Tibial artery (tissue), 1 donor: ENCODE data around the genes PSMA7 and RBBP8NL.

- PRO-cap, result no peak
Observed at GRCh38 chr20:60057265-60057833, 99.1 kb downstream of the CDH26 start.

GRCh38 chr20:60201953-60202455 lies 243.8 kb downstream of the CDH26 start:
- PRO-cap, result no peak

GRCh38 chr20:61648576-61648904 lies 396.5 kb downstream of the CDH4 start:
- PRO-cap, result no peak

GRCh38 chr20:61659660-61660118 lies 406.0 kb downstream of the TAF4 start:
- PRO-cap, result no peak

DNA sequence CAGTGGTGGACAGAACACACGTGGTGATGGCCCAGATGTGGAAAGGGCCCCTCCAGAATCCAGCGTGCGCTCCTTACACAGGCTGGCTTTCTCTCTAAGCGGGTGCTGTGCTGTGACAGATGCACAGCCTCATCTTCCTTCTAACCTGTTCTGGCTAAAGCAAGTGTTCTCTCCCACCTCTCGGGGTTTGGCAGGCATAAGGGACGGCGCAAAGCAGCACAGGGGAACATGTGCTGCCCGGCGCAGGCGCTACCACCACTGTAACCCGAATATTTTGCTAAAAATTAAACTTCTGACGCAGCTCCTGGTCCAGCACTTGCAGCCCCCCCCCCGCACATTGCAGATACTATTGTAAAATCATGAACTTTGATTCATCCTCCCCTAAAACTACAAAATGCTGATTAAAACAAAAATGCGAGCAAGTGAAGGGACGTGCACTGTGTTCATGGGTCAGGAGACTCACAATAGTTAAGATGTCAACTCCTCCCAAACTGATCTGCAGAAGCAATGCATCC lies 43.1 kb downstream of the TAF4 start:
- PRO-cap, result no peak

- PRO-cap, result no peak
Observed at GRCh38 chr20:62023955-62024330, 41.7 kb downstream of the TAF4 start.

DNA sequence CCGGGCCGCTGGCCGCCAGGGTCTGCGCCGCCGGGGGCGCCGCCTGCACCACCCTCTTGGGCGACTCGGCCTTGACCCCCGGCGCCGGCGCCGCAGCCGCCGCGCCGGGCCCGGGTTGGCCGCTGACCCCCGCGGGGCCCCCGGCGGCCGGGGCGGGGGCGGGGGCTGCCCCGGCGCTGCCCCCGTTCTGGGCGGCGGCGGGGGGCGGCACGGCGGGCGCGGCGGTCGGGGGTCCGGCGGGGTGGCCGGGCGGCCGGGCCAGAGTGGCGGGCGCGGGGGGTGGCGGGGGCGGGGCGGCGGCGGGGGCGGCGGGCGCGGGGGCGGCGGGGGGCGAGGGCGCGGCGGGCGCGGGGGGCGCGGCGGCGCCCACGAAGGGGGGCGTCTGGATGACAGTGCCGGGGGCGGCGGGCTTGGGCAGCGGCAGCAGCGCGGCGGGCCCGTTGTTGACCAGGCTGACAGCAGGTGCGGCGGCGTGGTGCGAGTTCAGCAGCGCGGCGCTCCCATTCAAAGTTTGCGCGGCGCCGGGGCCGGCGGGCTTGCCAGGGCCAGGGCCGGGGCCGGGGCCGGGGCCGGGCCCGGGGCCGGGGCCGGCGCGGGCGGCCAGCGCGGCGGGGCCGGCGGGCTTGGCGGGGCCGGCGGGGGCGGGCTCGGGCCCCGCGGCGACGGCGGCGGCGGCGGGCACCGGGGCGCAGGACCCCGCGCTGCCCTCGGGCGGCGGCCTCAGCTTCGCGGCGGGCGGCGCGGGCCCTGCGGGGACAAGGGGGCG lies 786 bp downstream of the TAF4 start:
- PRO-cap, result no peak

- PRO-cap, result unidirectional peak, minus-strand start at chr20:62123021
Observed at GRCh38 chr20:62122801-62123421, 636 bp downstream of the LSM14B start.

DNA sequence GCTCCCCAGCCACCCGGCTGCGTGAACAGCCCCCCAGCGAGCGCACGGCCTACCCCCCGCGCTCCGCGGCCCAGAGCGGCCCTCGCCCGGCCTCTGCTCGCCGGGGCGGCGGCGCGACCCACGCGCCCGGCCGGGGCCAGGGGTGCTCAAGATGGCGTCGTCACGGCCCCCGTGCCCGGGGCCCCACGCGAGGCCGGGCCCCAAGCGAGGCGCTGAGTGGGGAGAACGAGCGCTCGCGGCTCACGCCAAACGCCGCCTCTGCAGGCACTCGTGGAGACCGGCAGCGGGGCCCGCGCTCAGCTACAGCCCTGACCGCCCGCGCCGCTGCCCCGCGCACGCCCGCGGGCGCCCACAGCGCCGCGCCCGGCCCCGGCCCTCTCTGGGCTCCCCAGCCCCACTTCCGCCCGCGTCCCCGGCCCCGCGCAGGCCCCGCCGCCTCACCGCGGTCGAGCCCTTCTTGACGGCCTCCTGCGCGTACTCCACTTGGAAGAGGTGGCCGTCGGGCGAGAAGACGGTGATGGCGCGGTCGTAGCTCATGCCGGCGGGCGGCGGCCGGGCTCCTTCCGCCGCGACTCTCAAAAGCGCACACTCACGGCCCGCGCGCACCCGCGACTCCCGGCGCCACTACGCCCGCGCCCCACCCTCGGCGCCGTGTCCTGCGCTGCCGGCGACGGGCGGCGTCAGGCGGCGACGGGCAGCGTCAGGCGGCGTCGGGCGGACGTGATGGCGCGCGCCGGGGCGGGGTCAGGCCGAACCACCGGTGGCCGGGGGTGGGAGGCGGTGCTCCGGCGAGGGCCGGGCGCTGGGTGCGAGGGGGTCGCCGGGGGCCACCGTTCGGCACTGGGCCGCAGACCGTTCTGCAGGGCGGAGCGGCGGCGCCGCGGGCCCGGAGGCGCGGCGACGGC lies at the start of gene PSMA7:
TSS of gene PSMA7 (minus strand) at position 628 of the 905 bp plus-strand sequence.
- PRO-cap, result unidirectional peak, minus-strand start at position 381 of the sequence; bidirectional peak, plus-strand start outside the sequence, minus-strand start at position 577 of the sequence

DNA sequence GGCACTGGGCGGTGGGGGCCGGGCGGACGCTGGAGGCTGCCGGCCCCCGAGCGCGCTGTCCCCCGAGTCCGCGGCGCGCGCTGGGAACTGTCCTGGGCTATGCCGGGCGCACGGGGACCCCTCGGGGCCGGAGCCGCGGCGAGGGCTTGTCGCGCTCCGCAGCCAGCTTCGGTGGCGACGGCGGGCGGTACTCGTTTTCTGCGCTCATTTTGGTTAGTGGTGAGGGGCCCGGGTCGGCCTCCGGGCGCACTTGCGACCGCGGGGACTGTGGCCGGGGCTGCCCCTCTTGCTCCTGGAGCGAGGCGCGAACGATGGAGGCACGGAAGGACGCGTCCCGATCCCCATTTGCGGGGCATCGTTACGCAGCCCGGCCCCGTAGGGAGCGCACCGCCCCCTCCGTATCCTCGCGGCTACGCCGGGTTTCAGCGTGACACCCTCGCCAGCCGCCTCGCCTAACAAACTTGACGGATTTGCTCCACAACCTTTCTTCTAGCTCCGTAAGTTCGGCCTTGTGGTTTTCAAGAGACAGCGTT lies 642 bp downstream of the SS18L1 start:
- PRO-cap, result bidirectional peak, plus-strand start at position 428 of the sequence, minus-strand start at position 347 of the sequence

GRCh38 chr20:62149231-62150072 lies 5.9 kb downstream of the SS18L1 start:
- PRO-cap, result no peak

GRCh38 chr20:62179470-62180144 lies 3.2 kb upstream of the MTG2 start:
- PRO-cap, result no peak

- PRO-cap, result no peak
Observed at GRCh38 chr20:62236673-62237243, 1.6 kb upstream of the OSBPL2 start.

- PRO-cap, result no peak
Observed at GRCh38 chr20:62240057-62240413, 1.7 kb downstream of the OSBPL2 start.

- PRO-cap, result no peak
Observed at GRCh38 chr20:62288499-62288698, 14.4 kb upstream of the ADRM1 start.

DNA sequence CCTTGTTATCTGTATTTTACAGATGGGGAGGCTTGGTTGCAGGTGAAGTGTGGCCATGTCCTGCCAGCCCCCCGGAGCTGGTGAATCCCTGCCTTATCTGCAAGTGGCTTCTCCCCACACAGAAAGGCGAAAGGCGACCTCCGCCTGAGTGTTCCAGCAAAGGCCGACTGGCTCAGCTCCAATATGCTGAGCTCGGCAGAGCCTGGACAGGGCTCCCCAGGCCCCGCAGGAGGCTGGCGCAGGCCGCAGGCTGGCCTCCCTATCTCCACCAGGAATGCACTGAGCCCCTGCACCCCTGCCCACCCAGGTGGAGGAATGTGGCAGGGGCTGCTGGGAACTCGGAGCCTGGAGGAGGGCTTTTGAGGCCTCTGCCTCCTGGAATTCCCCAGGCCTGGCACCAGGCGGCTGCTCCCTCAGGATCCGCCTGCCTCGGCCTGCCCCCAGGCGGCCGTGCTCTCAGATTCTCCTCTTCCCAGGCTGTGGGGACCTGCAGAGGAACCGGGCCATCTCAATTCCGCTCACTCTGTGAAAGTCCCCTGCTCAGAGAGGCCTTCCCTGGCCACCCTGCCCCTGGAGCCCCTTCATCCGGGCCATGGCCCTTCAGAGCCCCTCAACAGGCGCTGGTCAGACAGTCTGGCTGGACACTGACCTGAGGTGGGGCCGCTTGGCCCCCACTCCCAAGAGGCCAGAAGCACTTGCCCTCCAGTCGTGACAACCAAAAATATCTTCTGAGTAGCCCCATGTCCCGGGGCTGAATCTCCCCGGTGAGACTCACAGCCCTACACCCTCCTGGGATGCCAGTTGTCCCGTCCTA lies 9.3 kb upstream of the LAMA5 start:
- PRO-cap, result no peak

GRCh38 chr20:62427376-62428029 lies at the start of gene RBBP8NL:
TSS of gene RBBP8NL (minus strand) at chr20:62427539.
- PRO-cap, result no peak

GRCh38 chr20:62772976-62773595 lies 23.2 kb upstream of the MRGBP start:
- PRO-cap, result no peak

DNA sequence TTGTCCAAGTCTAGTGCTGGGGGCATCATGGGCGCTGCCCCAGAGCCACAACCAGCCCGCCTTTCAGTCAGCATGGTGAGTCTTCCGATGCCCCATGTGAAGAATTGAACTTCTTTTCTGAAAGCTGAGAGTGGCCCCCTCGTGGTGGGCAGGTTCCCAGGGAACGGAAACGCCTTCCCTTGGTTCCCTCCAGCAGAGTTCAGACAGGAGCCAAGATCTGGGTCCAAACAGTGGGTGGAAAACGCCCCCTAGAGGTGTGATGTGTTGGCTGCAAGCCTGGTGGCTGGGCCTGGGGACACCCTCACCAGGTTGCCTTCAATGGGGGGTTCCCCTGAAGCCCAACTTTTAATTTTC lies 4.9 kb upstream of the MRGBP start:
- PRO-cap, result no peak

DNA sequence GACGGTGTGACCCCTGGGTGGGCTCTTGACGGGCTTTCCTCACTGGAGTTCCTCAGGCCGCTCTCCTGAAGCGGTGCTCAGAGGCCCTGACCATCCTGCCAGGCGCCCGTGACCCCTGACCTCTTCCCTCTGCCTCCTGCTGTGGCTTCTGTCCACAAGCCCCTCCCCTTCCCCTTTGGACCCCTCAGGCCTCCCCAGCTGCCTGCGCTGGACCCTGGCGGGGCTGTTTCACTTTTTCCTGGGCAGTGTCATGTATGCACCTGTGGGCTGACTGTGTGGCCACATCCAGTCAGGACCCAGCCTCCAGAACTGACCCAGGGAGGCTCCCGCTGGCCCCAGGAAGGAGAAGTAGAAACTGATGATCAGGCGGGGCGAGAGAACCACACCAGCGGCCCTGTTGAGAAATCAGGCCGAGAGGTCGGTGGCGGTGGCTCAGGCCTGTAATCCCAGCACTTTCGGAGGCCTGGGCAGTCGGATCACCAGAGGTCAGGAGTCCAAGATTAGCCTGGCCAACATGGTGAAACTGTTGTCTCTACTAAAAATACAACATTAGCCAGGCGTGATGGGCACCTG lies 1.3 kb downstream of the OGFR start:
- PRO-cap, result no peak